Skeletal muscle cell (primary cell): ENCODE results near the gene ZNF80.

GRCh38 chr3:114059914-114060385 is 3.4 kb downstream of the QTRT2 start:
- RRBS: no CpG with 5 or more reads among the region's 1 CpG

GRCh38 chr3:114222987-114223454 is 14.4 kb downstream of the ZNF80 start:
- RRBS: no CpG with 5 or more reads among the region's 3 CpGs

- RRBS: no CpG with 5 or more reads among the region's 5 CpGs
These were observed at the start of gene ZNF80 for GRCh38 chr3:114237483-114237828. ZNF80 (minus strand) TSS chr3:114237578.

GRCh38 chr3:114307413-114307887 is 13.6 kb downstream of the TIGIT start:
- RRBS: no CpG with 5 or more reads among the region's 6 CpGs

- RRBS: no CpG with 5 or more reads among the region's 1 CpG
These were observed 68.9 kb downstream of the TIGIT start for GRCh38 chr3:114362607-114363180.

- RRBS: no CpG with 5 or more reads among the region's 3 CpGs
These were observed 111.0 kb downstream of the TIGIT start for GRCh38 chr3:114404816-114405218.

DNA sequence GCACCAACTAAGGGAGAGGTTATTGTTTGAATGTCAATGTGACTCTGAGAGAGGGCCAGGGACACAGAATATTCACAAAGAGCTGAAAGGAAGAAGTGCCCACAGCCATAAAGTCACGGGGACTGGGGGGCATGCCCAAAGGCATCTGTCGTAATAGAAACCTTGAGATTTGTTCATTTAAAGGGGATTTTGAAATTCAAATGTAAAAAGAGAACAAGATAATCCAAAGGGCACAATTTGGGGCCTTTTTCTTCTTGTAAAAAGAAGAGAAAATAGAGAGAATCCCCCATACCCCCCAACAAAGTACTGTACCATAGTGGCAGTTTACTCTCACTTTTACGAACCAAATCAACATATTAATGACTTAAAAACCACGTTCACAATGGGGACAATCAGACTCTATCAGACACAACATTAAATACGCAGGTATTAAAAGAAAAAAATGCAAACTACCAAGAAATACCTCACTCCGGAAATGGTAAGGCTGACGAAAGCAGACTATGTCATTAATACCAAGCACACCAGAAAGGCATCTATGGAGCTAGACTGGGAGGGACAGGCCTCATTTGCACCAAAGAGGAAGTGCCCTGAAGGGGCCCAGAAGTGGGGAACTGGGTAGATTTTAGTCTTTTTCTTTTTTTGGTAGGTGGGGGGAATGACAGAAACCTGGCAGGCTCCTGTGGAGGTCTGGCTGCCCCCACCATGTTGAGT is 134.2 kb downstream of the TIGIT start:
- RRBS: no CpG with 5 or more reads among the region's 7 CpGs

DNA sequence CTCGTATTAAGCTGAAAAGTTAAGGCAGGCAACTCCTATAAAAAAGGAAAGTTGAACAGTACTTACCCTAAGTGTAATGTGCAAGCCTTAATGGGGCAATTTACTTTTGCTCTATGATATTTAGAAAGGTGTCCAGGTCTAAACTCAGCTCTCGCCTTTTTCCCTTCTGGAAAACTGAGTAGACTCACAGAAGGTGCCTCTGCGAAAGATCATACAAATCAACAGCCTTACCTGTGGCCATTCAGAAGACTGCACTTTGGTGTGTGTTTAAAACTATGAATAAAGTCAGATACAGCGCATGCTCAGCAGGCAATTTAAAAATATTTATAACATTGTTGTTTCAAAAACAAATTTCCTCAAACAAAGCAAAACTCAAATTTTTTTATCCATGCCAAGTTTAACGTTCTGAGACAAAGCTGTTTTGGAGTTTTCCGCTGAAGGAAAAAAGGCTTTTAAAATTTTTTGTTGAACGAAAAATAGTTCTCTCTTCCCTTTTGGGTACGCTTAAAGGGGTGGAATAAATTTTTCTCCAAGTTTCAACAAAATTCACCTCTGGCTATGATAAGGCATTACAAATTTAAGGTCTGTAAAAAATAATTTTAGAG is 156.2 kb downstream of the TIGIT start:
- RRBS: no CpG with 5 or more reads among the region's 8 CpGs

DNA sequence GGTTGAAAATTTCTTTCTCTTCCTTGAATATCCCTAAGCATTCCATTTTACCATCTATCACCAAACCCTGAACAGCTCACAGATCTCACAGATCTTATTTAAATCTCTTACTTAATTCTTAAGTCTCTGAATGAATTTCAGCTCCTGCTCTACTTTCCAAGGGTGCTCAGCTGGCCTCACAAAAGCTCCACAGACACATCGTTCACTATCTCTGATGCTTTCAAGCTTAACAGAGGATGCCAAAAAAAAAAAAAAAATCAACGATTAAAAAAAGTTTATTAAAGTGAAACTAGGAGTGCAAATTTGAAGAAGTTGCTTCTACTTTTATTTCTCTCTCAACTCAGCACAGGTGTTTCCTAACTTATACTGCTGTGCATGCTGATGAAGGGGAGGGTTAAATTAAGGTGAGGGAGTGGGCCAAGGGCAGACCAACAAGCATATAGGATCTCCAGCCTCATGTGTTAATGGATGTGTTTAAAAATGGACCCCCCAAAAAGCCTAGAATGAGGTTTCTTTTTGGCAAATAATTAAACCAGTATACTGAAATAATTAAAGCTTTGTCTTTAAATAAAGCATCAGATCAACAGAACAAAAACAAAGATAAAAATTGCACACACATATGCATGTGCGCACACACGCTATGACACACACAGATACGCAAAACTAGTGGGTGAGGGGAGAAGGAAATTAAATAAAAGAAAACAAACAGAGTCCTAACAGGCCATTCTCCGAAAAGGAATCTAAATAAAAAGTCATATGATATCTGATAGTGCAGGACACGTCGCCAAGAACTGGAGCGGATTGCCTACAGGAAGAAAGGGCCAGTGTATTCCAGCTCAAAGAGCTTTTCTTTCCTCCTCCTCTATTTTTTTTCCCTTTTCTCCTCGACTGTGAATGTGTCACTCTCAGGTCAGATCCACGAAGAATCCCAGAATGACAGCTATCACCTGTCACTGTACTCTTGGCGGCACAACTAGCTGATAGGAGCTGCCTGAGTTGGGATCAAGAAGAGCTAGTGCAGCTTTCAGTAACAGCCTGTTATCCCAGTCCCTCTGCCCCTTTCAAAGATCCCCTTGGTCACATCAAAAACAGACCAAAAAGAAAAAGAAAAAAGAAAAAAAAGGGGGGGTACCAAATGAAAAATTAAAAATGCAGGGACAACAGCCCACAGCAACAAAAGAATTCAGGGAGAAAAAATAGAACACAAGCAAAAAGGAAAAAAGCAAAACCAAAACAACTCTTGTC is 157.6 kb downstream of the TIGIT start:
- RRBS: no CpG with 5 or more reads among the region's 12 CpGs

GRCh38 chr3:114481106-114481974 is 187.5 kb downstream of the TIGIT start:
- RRBS: no CpG with 5 or more reads among the region's 10 CpGs

DNA sequence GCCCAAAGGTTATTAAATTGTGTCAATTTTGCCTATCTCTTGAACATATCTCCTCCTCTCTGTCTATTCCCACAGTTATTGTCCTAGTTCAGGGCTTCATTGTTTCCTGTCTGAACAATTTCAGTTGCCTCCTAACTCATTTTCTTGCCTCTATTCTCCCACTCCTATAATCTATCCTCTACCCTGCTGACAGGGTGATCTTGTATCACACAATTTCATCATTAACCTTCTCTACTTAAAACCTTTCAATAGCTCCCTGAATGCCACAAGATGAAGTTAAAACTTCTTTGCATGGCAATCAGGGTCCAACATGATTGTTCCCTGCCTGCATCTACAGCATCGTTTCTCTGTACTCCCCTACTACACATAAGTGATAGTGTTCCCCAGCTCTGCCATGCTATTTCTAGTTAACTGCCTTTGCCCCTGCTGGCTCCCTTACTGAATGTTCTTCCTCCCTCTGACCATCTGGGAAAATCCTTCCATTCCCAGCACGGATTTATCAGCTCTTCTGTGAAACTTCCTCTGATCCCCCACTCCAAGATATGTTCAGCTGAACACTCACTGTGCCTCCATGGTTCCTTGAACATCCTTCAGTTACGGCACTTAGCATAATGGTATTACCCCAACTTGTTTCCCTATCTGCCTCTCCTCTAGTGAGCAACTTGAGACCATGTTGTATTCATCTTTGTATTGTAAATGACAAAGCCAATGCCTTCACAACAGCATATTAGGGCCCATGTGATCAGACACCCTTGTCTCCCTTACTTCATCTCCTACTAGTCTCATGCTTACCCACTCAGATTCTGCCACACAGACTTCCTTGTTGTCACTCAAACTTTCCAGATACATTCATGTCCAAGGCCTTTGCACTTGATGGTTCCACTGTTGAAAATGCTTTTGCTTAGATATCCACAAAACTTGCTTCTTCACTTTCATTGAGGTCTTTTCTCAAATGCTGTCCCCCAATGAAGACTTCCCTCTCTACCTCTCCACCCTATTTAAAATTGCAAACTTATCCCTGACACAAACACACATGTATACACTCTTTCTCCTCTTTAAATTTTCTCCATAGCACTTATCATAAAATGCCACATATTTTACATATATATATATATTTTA is 323.4 kb downstream of the TIGIT start:
- RRBS: no CpG with 5 or more reads among the region's 3 CpGs

- RRBS: no CpG with 5 or more reads among the region's 7 CpGs
These were observed 218.8 kb downstream of the ZBTB20 start for GRCh38 chr3:114928134-114928772.

DNA sequence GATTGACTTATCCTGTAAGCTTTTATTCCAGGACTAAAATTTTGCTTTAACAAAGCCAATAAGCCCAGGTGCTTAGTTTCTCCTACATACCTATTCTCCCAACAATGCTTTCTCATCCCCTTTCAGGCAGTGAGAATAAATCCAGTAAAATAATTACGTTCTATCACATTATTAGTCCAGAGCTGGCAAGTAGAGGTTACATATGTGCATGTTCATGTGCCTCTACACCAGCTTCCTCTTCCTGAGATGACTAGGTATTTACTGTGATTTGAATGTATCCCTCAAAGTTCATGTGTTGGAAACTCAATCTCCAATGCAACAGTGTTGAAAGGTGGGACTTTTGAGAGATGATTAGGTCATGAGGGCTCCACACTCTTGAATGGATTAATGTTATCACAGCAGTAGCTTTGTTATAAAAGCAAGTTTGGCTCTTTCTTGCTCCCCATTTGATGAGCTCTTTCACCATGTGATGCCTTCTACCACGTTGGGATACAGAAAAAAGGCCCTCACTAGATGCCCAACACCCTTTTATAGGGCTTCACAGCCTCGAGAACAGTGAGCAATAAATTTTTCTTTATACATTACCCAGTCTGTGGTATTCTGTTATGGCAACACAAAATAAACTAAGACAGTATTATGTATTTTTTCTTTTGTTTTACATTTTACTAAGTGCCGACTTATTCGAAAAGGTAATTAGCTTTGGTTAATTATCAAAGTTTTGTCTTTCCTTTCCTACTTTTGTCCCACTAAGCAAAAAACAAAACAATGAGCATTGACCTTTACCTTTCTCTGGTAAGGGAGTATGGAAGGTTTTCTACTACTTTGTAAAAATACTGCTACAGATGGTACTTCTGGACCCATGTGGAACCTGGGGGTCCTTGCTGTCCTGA is 137.5 kb downstream of the ZBTB20 start:
- RRBS: no CpG with 5 or more reads among the region's 5 CpGs

- RRBS: no CpG with 5 or more reads among the region's 3 CpGs
These were observed 61.9 kb downstream of the ZBTB20 start for GRCh38 chr3:115085123-115085750.

DNA sequence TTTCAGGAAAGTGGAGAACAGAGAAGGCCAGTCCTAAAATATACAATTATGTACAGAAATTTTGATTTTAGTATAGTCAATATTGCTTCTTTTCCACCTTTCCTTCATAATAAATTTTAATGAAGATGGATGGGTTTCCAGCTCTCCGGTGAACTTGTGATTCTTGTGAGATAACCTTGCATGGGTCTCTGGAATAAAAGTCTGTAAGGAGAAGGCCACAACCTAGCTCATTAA is 21.5 kb upstream of the ZBTB20 start:
- RRBS: no CpG with 5 or more reads among the region's 1 CpG

DNA sequence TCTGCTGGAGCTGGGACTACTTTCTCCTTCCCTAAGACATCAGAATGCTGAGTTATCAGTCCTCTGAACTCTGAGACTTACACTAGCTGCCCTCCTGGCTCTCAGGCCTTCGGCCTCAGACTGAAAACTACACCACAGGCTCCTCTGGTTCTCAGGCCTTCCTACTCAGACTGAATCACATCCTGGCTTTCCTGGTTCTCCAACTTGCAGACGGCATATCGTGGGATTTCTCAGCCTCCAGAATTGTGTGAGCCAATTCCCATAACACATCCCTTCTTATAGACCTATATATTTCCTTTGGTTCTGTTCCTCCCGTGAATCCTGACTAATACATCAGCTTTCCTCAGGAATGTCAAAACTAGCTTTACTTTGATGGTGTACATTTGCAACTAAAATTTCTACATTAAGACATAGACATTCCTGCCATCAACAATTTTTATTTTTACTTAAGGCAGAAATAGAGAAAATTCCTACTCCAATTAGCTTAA is 1247.4 kb upstream of the LSAMP start:
- RRBS: no CpG with 5 or more reads among the region's 4 CpGs

DNA sequence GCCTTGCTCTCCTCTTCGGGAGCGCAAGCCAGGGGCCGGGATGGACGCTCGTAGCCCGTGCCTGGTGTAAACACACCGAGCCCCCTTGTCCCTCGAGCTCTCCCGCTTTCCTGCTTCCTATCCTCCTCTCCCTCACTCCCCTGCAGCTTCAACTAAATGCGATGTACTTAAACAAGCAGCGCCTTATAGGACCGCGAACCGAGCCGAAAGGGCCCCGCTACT is 1037.3 kb downstream of the IGSF11 start:
- RRBS: 1% methylated on average over 3 of the region's 16 CpGs

DNA sequence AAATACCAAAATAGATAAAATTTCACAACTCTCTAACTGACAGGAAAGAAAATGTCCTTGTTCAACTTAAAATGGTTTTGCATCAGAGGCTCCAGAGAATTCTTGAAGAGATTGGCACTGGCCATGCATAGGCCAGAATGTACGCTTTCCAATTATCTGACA is 291.8 kb downstream of the IGSF11 start:
- RRBS: no CpG with 5 or more reads among the region's 1 CpG

- RRBS: no CpG with 5 or more reads among the region's 5 CpGs
These were observed 49.2 kb downstream of the TMEM39A start for GRCh38 chr3:119414195-119414682.